ENCODE data around the gene CCDC125.

DNA sequence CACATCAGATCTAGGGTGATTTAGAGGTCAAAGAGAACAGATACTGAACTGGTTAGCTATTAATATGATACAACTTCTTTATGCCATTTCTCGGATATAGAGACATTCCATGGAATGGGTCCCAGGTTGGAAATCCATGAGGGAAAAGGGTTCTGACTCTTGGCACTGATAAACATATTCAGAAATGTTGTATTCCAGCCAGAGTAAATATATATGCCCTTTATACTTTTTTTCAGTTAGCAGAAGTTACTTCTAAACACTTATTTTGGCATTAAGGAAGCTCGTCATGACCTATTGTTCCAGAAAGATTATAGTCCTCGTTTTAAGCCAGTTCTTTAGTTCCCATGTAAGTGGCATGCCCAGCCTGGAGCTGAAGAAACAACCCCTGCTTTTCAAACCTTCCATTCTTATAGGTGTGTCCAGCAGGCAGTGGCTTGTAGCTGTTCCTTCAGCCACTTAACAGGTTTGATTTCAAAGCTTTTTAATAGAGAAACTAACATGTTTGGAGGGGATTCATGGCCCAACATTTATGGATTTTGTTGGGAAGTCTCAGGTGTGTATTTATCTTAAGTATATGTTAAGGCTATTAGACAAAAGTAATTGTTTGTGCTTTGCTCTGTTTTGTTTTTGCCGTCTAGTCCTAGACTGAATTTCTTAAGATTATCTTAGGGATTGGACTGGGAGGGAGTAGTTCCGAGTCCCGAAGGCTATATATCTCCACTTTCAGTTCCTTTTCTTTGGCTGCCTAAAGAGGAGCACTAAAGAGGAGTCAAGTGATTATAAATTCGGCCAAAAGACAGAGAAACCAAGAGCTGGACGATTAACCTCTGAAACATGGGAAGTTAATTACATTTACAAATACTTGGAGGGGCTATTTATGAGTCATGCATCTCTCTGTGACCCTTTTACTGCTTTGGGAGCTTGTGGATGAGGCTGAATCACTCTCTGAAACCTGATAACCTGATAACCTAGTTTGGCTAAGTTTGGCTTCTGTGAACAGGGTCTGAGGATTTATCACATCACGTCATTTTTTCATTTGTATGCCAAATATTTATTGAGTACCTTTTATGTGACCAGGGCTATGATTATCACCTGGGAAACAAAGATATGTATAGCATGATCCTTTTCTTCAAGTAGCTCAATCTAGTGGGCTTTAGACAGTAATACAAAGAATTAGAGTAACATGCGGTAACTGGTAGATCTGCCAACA is 181.3 kb downstream of the CD180 start:
- PRO-cap = unidirectional peak, plus-strand start at position 338 of the sequence; unidirectional peak, plus-strand start at position 404 of the sequence
- RAMPAGE, long total RNA, 2 experiments = no peak in any of the 2 experiments

DNA sequence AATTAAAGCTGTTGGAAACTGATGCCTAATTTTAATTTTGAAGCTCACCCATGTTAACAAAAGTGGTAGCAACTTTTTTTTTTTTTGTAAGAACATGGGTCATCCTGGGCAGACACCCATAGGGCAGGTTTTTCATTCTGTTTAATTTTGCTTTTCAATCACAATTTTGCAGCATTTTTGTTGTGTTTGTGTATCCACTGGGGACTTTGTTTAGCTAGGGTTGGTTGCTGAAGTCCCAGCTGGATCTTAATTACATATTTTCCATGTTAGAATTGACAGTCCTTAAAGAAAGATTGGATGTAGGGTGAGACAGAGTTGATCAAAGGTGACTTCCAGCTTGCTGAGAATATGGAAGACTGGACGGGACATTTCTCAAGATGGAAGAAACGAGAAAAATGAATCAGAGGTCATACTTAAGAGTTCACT is 133.0 kb downstream of the CD180 start:
- PRO-cap = no peak
- RAMPAGE, long total RNA, 2 experiments = no peak in any of the 2 experiments

- PRO-cap = no peak
- RAMPAGE, long total RNA, 2 experiments = no peak in any of the 2 experiments
Measured at GRCh38 chr5:67162604-67163220, 33.9 kb downstream of the CD180 start.

DNA sequence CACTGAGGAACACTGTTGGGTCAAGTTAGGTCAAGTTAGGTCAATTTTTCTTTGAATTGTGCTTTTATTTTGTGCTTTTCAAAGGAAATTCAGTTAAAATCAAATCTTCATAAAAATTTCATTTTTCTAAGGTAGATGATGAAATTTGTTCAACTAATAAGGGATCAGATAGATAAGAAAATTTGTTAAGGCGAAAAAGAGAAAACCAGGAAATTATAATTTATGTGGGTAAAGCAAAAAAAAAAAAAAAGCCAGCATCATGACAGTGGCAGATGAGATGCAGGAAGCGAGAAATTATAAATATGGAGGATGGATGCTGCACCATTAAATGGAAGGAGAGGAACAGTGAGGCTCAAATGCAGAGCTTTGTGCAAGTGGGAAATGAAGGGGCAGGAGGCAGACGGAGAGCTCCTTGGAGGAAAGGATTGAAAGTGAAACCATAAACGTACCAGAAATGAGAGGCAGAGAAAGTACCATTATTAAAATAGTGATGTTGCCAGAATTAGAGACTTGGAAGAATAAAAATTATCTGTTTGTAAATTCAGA is 340.7 kb upstream of the CD180 start:
- PRO-cap = no peak
- RAMPAGE, long total RNA, 2 experiments = no peak in any of the 2 experiments

GRCh38 chr5:67538024-67538335 is 341.4 kb upstream of the CD180 start:
- PRO-cap = no peak
- RAMPAGE, long total RNA, 2 experiments = no peak in any of the 2 experiments

DNA sequence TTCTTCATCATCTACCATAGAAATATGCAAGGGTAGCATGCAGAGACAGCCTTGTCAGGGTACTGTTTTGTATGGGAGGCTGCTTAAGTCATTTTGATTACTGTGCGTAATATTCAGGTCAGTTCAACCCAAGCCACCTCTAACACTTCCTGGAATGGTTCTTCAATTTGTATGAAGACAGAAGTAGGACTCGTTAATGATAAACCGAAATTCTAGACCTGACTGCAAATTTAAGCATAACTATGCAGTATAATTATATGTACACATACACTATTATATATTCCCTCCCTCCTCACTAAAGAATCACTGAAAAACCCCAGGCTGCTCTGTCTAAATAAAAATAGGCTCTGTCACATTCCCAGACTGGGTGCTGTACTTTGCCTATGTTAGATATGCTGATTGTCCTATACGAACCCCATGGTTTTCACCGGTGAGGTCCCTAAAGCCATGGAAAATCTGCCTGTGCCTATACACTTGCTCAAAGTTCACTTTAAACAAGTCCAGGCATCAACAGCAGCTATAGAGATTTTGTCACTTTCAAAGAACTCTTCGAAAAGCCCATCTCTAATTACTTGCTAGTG is 352.1 kb upstream of the CD180 start:
- PRO-cap = no peak
- RAMPAGE, long total RNA, 2 experiments = no peak in any of the 2 experiments

DNA sequence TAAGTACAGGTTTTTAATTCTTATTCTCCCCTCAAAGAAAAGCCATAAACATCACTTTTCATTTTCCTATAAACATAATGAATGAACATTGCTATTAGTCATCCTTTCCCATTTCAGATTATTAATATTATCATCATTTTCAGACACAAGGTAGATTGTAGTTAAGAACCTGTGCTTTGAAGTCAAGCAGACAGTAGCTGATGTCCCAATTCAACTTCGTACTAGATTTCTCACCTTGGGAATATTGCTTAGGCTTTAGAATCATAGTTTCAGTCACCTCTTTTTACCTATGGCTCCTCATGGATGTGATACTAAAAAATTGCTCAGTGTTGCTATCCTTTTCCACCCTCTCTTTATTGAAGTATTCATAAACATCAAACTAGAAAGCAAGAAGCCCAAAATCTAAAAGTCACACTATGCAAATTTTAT is 449.5 kb upstream of the CD180 start:
- PRO-cap = unidirectional peak, minus-strand start at position 237 of the sequence
- RAMPAGE, long total RNA, 2 experiments = no peak in any of the 2 experiments

- PRO-cap = unidirectional peak, minus-strand start at chr5:67806829
- RAMPAGE, long total RNA, 2 experiments = no peak in any of the 2 experiments
Measured at GRCh38 chr5:67806636-67807102, 408.9 kb upstream of the PIK3R1 start.

DNA sequence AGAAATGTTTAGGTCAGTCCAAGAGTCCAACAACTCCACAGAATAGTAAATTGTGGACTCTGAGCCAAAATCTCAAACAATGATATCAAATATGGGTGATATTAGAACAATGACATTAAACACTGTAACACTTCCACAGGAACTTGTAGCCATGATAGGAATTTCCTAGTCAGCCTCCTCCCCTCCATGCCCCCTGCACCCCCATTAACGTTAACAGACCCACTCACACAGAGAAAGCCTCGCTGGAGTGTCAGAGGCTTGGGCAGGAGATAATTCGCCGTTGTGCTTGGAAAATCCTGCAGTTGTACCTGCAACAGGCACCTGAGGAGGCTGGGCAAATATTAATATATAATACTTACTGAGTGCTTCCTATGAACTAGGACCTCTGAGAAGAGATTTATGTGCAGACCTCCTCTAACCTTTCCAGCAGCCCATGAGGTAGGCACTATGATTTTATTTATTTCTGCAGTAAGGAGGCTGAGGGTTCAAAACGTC is 304.9 kb upstream of the PIK3R1 start:
- PRO-cap = no peak
- RAMPAGE, long total RNA, 2 experiments = no peak in any of the 2 experiments

DNA sequence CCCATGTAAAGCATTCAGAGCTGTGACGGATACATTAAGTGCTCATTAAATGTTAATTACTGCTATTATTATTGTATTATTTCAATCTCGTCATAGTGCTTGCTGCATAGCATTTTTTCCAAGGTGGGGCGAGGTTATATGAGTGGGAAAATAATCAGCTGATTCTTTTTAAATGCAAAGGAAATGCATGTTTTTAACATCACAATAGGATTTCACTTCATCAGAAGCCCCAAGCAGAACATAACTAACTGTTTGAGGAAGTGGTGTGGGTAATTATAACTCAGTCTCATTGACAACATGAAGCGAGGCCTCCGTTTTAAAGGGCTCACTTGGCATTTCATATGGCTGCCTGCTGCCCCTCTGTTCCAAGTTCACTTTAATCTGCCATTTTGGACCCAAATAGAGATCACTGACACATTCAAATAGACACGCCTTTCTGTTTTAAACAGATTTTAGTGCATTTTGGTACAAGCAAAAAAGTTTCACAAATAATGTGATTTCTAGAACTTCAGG is 173.6 kb upstream of the PIK3R1 start:
- PRO-cap = no peak
- RAMPAGE, long total RNA, 2 experiments = no peak in any of the 2 experiments

DNA sequence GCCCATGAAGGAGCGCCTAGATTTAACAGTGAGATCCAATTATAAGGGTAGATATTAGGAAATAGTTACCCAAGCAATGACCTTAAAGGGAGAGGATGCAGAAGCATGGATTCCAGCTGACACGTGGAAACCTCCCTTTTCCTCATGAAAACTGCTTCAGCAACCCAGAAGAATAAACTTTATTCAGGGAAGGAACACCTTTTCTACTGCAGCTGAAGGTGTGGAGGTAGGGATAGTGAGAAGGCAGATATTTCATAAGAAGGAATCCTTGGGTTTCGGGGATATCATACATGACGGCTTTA is 80.5 kb upstream of the PIK3R1 start:
- PRO-cap = no peak
- RAMPAGE, long total RNA, 2 experiments = no peak in any of the 2 experiments

DNA sequence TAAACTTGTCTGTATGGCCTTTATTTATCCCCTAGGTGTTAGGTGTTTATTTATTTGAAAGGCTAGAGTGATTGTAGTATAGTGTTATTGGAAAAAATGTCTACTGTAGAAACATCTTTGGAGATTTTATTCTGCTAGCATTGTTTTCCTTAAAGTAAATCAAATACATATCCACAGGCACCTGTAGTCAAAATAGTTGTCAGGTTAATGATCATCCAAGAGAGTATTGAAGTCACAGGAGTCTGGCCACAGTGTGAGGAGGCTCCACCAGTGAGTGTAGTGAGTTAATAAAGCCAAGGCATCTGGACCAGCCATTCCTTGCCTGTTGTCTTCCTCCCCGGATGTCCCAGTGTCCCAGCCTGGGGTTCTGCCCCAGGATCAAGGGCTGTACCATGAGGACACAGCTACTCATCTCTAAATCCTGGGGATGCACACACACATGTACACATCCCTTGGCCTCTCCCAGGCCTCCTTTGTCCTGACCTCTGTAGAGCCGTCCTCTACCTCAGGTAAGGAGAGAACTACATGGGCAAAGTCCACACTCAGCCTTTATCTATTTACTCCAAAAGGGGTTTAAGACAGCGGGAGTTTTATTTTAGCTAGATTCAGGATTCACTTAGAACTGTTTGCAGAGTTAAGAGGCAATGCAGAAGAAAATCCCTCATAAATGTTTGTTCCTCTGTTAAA is 3.7 kb downstream of the PIK3R1 start:
- PRO-cap = no peak
- RAMPAGE, long total RNA, 2 experiments = no peak in any of the 2 experiments

- PRO-cap = unidirectional peak, minus-strand start at chr5:68273957
- RAMPAGE, long total RNA, 2 experiments = no peak in any of the 2 experiments
Measured at GRCh38 chr5:68273885-68274284, 58.3 kb downstream of the PIK3R1 start.

DNA sequence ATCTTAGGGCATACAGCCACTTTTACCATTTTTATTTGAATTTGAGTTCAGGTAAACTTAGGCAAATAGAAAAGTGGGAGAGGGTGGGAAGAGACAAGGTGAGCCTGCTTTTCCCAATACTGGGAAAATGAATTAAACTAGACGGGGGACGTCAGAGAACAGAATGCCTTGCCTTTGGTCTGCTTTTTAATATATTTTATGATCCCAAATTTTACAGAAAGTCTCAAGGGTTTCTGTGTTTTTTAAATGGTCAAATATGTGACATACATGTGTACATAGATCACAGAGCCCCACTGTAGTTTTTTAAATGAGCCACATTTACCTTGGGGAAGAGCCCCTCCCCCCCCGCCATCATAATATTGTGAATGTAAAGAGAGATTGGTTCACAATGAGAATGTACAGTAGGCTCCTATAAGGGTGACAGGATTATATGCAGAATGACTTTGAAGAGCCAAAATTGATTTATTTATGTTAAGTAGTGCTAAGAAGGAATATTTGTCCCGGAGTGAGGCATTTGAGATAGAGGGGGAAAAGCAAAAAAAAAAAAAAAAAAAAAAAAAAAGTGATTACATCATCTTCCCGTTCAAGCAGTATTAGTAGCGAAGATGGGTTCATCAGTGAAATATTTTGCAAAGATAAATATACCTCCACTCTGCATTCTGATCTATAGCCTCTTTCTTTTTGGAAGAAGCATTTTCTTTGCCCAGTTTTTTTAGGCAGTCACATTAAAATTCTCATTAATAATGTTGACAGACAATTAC is 73.8 kb downstream of the PIK3R1 start:
- PRO-cap = no peak
- RAMPAGE, long total RNA, 2 experiments = no peak in any of the 2 experiments

DNA sequence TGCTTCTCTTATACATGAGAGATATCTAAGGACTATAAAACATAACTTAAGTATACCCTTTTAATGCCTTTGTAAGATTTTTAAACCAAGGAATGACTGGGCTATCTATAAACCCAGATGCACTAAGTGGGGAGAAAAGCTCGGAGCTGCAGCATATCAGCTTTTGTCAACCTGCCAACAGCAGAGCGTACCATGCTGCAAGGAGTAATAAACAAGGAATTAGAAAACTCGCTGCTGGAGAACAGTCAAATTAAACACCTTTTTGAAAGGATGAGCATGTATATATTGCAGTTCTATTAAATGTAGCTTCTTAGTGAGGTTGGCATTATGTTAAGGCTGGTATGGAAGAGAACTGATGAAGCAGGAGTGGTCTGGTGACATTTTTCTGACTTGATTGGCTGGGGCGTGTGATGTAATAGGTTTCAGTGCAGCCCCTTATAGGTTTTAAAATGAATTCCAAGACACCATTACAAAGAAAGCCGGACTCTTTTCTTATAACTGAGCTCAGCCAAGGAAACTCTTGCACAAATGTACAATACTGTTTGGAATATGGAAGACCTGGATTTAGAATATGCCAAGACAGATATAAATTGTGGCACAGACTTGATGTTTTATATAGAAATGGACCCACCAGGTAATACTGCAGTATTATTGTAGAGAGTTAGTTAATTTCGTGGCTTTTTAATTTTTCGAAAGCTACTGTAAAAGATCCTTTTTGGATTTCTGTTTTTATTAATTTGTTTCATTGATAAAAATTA is 74.8 kb downstream of the PIK3R1 start:
- PRO-cap = no peak
- RAMPAGE, long total RNA, 2 experiments = start-site peak on the plus strand in 1 of 2 experiments, centred at position 483 of the sequence, 23 reads per replicate

DNA sequence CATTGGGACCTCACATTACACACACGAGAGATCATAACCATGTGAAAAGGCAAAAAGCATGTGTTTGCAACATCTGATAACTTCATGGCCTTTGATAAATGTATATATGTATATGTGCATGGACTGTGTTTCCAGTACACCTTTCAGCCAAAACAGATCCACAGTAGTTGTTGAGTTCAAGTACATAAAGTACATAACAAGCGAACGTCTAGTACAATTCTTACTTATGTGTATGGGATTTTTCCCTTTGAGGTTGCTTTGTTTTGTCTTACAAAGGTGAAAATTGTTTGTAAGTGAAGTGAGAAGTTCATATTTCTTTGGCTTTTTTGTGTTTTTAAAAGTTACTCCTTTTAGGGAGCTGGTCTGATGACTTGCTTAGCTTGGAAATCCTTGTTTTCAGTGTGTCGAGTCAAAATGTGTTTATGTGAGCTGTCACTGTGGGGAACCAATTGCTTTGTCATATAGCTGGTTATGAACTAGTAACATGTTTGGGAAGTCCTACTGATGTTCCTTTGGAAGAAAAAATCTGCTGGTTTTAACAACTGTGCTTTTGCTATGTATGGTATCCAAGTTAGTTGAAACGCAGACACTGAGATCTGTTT is 85.1 kb downstream of the PIK3R1 start:
- PRO-cap = no peak
- RAMPAGE, long total RNA, 2 experiments = no peak in any of the 2 experiments

DNA sequence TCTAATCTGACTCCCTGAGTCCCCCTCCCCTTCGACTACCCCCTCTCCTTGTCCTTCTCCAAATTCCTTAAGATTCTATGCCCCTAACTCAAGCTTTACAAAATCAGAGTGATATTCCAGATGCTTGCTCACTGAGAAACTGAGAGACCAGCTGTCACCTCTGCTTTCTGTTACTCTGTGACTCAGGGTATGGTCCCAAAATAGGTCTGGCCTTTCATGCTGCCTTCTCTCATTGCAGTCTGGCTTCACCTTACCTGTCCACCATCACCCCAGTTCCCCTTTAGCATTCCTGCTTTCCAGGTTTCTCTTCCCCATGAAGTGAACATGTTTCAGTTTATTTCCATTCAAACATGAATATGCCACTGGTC is 383.3 kb upstream of the SLC30A5 start:
- PRO-cap = no peak
- RAMPAGE, long total RNA, 2 experiments = no peak in any of the 2 experiments

GRCh38 chr5:69332488-69333011 is at the start of gene CCDC125:
CCDC125 (minus strand) TSS chr5:69332801.
- PRO-cap = bidirectional peak, plus-strand start at chr5:69332855, minus-strand start at chr5:69332773
- RAMPAGE, long total RNA, 2 experiments = start-site peak on the minus strand in 2 of 2 experiments, at chr5:69332736-69332793 at its widest, 76 to 209 reads per replicate

DNA sequence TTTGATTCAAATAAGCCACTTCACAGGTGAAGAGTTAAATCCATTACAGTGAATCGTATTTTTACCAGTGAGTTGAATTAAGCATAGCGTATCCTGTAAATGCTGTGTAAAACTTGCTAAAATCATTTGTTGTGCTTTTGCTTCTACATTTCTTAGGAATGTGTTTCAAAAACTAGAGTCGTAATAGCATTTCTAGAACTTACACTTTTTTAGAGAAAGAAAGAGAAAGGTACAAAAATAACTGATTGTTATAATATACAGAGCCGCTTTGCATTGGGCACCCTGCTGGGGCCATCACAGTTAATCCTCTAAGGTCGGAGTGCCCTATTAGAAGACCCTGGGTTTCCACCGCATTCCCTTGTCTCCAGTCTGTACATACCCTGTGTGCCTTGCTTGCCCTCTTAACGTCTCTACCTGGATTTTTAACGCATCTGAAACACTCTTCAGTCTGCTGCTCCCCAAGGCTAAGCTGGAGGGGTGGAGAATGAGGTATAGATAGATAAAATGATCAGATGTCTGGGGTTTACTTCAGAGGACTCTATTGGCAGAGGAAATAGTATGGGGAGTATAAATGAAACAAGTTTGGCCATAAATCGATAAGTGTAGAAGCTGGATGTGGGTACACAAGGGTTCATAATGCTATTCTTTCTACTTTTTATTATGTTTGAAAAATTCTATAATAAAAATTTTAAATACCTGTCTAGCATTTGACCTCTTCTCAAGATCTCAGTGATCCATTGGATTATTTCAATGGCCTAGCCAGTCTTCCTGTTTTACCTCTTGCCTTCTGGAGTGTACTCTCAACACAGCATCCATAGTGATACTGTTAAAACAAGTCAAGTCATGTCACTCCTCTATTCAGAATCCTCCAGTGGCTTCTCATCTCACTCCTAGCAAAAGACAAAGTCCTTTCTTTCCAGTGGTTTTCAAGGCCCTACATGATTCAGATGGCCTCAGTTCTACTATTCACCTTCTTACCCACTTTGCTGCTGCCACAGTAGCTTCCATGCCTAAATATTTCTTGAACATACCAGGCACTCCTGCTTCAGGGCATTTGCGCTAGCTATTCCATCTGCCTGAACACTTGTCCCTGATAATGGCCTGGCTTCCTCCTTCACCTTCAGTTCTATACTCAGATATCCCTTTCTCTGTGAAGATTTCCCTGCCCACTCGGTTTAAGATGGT is 1.5 kb downstream of the MARVELD2 start:
- PRO-cap = no peak
- RAMPAGE, long total RNA, 2 experiments = no peak in any of the 2 experiments

GRCh38 chr5:69560946-69561338 is 951 bp downstream of the GTF2H2C start:
- PRO-cap = no peak
- RAMPAGE, long total RNA, 2 experiments = no peak in any of the 2 experiments

All from right atrium auricular region (tissue), 2 donors.